BE2C (cell line): ENCODE measurements around the genes HLA-DOB and ZBTB22.

GRCh38 chr6:32186924-32187362 lies 2.9 kb upstream of the AGER start:
- RRBS: no CpG with 5 or more reads among the region's 9 CpGs

DNA sequence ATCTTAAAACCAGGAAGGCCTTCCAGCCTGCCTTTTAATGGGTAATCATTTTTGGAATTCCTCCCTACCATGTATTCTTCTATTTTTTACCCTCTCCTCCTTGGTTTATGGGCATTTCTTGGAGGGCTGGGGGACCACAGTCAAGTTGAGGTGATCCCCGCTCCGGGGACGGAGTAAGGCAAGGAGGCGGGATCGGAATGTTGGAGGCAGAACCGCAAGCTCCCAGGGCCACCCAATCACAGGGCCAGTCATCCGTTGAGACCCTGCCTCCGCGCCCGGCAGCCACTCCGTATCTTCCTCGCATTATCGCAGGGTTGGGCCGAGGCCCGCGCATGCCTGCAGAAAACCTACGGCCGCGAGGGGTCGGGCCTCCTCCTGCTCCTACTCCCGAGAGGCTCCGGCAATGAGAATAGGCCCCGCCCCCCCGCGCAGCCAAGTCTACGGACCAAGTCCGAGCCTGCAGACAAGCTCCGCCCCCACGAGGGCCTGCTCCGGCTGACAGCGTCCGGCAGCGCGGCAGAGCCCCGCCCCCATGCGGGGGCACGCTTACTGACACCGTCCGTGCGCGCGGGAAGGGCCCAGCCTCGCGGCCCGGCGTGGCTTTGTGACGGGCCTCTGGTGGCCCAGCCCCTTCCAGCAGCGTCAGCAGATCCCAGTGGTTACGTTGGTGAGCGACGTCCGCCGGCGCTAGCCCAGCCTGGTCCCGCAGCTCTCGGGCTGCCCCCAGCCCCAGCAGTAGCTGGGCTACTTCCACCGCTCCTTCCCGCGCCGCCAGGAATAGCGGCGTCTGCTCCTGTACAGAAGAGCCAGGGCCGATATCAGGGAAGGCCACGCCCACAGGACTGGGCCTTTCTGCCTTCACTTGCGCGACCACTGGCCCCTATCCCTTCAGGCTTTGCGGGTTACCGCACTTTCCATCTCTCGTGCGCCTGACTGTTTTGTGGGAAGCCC lies 3.2 kb upstream of the GPSM3 start:
- RRBS: under 1% methylated on average over 26 of the region's 70 CpGs

- RRBS: under 1% methylated on average over 6 of the region's 33 CpGs
Measured at GRCh38 chr6:32196309-32196873, 3.9 kb upstream of the GPSM3 start.

GRCh38 chr6:32244189-32244849 lies 20.5 kb upstream of the NOTCH4 start:
- RRBS: no CpG with 5 or more reads among the region's 9 CpGs

DNA sequence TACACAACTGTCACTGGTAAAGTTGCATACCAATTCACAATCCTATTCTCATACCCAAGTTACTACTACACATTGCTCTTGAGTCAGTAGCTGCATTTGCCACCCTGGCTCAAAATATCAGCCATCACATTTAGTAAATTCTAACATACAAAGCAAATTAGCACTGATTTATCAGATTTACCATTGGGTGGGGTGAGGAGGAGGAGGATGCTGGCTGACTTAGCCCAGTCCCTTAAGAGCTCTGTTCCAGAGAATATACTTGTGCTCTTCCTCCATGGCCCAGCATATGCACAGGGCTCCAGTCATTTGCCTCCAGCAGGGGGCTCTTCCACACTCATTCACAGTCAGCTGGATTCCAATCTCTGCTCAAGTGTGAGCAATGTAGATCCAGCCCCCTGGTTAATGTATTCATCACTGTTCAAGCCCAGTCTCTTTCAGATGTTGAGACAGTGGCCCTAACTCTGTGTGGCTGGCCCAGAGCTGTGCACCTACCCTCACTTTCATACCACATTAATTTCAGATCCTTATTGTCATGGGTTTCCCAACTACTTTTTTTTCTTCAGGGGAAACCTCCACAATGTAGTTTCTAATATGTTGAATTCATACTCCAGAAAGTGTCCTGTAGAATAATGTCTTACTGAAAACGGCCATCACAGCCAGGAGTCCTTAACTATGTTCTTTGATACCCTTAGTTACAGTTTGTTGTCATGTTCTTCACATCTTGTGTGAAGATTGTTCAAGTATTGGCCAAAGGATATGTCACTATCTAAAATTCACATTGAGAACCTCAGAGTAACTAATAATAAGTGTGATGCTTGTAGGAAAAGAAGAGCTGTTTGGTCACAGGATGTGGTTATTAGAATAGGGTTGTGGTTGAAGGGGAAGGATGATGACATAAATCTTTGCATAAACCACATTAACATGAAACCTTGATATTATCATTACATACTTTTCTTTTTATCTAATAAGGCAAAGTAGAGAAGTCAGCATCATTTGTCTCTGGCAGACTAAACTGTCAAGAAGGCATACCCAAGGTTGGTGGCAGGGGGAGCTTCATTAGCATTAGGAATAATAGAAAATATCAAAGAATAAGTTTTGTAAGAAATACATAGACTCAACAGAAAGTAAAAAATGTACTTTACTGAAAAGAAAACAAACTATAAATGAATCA lies 14.5 kb upstream of the HLA-DQA1 start:
- RRBS: no CpG with 5 or more reads among the region's 1 CpG

DNA sequence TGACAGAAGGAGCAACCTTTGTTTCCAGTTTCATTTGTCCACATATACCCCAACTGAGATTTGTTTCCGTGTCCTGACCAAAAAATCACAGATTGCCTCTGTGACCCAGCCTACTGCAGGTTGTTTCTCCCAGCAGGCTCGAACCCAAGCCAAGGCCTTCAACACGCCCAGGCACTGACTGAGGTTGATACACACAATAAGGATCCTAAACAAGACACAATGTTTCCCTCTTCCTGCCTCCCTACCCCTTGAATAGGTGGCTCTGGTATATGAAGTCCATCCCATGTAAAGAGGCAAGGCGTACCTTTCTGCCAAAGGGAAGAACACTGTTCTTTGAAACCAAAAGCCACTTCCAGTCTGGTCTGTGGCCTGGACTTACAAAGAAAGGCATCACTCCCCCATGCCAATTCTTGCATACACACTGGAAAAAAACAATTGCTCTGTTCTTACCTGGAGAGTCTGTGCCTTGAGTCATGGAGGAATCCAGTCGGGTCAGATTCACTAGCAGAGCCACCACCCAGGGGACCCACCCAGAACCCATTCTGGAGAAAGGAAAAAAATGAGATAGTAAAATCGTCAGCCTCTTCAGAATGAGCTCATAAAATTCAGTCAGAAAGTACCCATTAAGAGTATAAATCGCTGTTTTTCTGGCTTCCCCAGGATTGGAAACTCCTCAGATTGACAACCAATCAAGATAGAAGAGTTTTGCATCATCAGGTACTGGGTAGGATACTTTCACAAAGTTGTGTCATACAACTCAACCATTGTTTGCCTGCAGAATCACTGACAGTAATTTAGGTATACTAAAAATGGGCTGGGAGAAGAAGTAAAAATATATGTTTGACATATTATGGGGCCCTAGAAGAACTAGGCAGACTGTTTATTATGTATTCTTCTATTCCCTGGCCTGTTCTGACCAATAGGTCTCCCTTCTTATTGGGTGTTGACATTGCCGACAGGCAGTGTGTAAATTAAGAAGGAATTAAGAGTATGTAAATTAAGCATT lies at the start of gene HLA-DOB:
TSS of gene HLA-DOB (minus strand) at position 592 of the 1,006 bp plus-strand sequence.
- RRBS: no CpG with 5 or more reads among the region's 8 CpGs

GRCh38 chr6:32854799-32855291 lies 853 bp downstream of the PSMB9 start:
- RRBS: no CpG with 5 or more reads among the region's 8 CpGs

DNA sequence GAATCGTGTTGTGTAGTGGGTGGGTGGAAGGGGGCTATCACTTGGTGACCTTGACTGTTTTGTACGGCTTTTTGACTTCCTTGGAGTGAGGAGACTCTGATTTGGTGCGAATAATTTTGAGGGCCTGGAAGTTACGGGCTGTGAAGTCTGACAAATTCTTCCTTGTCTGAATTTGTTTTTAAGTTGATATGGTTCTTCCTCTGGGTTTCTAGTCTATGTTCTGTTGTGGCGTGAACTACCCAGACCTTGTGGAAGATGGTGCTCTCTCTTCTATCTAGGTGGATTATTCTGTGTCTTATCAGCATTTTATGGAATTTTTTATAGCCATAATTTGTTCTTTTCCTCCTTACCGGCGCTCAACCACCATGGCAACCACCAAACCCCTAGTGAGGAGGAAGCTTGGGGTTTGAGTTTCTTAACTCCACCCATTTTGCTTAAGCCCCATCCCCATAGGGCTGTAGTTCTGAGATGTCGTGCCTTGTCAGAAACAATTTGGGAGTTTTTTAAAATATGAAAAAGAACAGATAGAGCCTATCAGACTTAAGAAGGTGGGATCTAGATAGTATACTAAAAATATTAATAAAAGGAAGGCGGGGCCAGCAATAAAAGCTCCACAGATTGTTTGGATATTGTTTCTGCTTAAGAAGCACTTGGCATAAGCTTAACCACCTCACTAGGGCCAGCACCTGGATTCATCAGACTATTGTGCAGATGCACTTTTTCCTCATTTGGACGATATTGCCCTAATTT lies 5.5 kb downstream of the BRD2 start:
- RRBS: no CpG with 5 or more reads among the region's 10 CpGs

DNA sequence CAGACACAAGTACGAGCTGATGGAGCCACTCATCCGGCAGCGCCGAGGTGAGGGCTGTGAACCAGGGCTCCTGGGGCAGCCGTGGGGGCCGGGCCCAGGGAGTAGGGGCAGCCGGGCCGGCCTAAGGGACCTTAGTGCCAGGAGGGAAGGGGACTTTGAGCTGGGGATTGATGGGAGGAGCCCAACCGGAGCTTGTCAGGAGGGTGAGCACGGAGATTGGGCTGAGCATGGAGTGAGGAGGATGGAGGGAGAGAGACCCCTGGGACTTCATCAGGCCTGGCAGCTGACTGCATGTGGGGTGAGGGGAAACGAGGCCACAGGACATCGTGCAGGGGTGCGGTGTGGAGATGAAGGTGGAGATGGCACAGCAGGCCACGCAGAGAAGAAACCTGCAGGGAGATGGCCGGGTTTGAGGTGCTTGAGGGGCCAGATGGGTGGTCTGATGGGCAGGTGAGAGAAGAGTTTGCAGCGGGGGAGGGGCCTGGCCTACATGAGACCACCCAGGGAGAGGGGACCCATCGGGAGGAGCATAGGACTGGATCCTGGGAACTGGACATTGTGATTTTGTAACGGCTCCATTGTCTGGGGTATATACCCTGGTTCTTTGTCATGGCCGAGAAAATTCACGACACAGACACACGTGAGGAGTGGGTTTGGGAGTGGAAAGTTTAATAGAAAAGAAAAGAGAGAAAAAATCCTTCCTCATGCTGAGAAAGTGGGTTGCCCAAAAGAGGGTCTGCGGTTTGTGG lies 41.6 kb downstream of the HLA-DPB1 start:
- RRBS: 4% methylated on average over 7 of the region's 22 CpGs

DNA sequence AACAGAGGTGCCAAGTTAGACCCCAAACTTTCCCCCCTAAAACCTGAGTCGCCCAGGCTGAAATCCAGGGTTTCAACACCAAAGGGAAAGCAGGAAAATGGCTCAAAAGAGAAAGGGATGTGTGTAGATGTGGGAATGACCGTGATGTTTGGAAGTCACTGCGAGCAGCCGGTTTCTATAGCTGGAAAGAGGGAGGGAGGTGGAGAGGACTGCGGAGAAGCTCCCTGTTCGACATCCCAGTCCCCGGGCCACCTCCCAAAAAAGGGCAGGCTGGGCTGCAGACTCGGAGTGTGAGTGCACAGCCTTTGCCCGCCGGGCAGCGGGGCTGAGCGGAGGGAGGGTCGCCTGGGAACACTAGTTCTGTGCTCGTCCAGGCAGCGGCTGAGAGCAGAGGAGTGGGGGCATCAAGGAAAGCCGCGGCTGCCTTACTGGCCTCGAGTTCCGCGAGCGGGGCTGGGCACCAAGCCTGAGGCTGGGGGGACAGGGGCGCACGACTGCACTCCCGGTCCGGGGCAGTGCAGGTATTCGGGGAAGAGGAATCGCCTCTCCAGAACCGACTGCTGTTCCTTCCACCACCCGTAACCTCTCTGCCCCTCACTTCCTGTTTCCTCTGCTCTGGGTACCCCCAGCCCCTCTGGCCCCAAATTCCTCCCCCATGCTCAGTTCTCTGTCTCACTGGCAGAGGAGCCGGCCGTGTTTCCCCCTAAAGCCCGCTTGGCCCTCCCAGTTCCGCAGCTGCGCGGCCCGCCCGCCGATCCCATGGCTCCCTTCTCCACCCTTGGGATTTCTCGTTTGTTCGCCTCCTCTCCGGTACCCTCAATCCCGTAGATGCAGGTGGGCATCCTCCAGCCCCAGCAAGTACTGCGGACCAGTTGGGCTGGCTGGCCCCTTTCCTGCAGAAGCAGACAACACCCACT lies 4.9 kb downstream of the RING1 start:
- RRBS: 4% methylated on average over 10 of the region's 43 CpGs

DNA sequence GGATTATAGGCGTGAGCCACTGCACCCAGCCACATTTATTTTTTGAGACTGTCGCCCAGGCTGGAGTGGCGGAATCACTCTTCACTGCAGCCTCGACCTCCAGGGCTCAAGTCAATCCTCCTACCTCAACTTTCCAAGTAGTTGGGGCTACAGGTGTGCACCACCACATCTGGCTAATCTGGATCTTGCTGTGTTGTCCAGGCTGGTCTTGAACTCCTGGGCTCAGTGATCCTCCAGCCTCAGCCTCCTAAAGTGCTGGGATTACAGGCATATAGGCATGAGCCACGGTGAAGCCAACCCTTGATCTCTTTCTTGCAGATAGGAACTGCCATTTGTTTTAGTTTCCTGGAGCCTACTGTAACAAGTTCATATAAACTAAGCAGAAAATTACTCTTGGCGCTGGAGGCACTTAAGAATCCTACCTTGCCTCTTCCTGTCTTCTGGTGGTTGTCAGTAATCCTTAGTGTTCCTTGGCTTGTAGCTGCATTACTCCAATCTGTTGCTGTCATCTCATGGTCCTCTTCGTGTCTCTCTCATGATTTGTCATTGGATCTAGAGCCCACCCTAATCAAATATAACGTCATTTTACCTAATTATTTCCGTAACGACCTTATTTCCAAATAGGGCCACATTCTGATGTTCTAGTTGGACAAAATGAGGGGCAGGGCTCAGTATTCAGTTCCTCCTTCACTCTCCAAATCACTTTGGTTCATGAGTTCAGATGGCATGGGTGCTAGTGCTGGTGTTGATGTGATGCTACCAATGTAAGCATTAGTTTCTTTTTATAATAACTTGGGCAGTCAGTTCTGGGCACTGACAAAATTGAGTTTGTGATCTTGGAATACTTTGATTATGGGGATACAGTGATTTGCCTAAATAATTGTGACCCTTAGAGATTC lies 2.5 kb upstream of the B3GALT4 start:
- RRBS: no CpG with 5 or more reads among the region's 10 CpGs

- RRBS: no CpG with 5 or more reads among the region's 7 CpGs
Measured at GRCh38 chr6:33299122-33299277, 258 bp upstream of the RGL2 start.

DNA sequence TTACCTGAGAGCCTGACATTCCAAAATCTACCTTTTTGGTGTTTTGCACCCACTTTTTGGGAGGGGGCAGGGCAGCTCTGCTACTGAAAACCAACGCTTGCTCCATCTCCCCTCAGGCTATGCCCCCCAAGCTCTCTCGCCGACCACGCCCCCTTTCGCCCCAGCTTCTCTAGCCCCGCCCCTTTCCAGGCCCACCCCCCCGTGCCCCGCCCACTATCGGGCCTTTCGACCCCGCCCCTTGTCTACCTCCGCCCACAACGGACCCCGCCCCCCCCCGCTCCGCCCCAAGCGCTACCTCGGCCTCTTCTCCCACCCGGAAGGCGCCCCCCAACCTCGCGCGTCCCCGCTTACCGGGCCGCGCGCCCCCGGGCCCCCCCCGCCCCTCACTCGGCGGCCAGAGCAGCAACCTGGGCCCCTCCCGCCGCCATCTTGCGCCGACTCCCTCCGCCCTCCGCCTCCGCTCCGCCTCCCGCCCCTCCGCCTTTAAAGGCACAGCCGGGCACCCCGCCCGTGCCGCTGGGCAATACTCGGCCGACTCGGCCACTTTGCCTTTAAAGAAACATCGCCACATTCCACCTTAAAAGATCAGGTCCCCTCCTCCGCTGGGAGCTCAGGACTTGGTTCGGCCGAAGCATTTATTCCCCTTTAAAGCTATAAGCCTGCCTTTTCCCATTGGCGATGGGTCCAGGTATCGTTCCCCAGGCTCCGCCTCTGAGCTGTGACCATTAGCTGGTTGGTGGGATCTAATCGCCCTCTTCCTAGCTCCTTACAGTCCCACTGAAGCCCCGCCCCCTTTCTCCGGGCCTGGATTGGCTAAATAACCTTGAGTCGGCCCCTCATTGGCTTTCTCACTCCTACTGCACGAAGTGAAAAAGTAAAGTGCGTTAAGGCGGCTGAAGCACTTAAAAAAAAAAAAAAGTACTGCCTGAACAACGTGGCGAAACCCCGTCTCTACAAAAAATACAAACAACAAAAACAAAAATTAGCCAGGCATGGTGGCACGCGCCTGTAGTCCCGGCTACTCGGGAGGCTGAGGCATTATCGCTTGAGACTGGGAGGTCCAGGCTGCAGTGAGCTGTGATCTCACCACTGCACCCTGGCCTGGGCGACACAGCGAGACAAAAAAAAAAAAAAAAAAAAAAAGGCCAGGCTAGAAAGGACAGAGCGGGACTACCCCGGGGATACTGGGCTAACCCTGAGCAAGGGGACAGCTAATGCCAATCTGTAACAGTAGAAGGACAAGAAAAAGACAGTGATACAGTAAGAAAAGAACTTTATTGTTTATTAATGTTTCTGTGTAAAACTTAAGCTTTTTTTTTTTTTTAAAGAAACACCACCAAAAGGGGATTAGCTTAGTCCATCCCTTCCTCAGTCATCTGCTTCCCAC lies at the start of gene ZBTB22:
TSS of gene ZBTB22 (minus strand) at position 443 of the 1,387 bp plus-strand sequence.
- RRBS: 3% methylated on average over 7 of the region's 75 CpGs

DNA sequence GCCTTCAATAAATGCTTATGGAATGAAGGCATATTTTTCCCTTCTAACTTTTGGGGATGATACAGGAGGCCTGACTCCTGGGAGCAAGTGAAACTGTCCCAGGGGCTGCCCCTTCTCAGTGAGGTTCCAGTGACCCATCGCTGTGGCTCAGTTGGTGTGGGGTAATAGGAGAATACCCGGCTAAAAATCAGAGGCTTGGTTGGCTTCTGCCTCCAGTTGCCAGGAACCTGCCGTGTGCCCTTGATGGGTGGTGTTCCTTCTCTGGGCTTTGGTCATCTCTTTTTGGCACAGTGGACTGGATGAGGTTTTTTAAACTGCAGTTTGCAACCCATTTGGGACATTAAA lies 1.7 kb upstream of the ITPR3 start:
- RRBS: no CpG with 5 or more reads among the region's 3 CpGs

DNA sequence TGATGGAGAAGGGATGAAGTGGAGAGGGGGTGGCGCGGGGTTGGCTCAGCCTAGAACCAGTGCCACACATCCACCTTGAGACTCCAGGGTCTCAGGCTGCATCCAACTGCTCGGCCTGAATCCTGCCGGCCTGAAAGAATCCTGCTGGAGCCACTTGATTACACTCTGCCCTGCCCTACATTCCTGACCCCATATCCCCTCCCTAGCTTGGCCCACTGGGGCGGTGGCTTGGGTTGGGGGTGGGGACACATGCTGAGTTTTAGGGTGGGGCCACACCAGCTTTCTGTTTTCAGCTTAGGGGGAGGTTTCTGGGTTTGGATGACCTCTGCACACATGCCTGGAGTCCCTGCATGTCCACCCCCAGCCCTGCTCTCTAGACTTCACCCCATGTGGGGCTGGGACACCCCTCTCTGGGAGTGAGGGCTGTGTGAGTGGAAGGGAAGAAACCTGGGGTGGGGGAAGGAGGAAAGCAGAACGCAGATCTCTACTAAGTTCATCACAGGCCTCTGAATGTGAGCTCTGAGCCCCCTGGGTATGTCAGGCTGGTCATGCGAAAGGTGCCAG lies 6.8 kb downstream of the ITPR3 start:
- RRBS: no CpG with 5 or more reads among the region's 7 CpGs

GRCh38 chr6:33683722-33684560 lies 27.6 kb downstream of the UQCC2 start:
- RRBS: 100% methylated on average over 1 of the region's 18 CpGs

DNA sequence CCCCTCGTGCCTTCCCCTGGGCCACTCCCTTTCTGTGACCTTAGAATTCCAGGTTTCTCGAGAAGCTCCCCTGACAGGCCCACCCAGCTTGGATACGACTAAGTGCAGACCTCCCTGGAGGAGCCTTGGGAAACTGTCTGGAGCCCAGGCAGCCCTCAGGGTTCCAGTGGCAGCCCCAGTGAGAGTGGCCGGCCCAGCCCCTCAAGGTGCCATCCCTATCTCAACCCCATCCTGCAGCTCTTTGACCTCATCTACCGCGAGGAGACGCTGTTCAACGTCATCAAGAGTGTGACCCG lies 20.9 kb downstream of the UQCC2 start:
- RRBS: no CpG with 5 or more reads among the region's 9 CpGs

DNA sequence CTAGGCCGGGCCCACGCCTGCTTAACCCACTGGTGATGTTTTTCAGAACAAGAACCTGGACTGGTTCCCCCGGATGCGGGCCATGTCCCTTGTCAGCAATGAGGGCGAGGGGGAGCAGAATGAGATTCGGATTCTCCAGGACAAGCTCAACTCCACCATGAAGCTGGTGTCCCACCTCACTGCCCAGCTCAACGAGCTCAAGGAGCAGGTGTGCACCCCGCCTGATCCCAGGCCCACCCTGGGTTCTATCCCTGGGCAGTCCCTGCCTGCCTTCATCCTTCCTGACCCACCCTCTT lies 16.7 kb downstream of the UQCC2 start:
- RRBS: 88% methylated on average over 3 of the region's 8 CpGs

DNA sequence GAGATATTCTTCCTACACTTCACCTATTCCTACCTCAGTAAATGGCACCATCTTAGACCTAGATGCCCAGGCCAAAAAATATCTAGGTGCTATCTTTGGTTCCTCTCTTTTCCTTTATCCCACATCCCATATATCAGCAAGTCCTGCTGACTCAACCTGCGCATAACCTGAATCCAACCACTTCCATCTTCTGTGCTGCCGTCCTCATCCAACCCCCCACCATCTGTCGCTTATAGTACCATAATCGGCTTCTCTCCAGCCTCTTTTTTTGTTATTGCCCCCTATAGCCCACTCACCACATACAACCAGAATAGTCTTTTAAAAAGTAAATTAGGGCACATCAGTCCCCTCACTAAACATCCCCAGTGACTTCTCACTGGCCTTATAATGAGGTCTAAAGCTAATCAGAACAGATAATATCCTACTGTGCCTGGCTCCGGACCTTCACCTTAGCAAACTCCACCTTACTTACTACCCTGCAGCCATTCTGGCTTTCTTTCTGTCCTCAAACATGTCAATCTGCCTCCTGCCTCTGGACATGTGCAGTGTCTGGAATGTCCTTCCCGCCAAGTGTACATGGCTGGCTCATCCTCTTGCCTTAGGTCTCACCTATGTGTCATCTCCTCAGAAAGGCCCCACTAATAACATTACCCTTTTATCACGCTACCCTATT lies 1.4 kb downstream of the UQCC2 start:
- RRBS: no CpG with 5 or more reads among the region's 7 CpGs